ENCODE results near the gene PNMA6E.

DNA sequence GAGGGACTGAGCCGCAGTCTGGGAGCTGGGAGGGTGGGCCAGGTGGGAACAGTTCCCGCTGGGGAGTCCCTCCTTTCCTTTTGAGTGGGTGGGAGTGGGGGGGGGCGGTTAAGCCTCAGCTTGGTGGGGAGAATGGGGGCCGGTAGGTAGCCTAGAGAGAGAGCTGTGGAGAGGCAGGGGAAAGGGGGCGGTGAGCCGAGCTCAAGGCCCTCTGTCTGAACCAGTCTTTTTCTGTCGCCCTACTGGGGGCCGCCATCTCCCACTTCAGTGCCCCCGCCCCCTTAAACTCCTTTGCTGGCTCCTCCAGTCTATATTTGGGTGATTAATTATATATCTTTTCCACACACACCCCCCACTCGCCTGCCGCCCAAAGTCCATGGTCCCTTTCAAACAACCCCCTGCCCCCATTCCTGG is 830 bp downstream of the ZNF275 start:
- PRO-cap, result no peak
CAGE:
- cytosol, long polyA minus RNA, result no peak
- cytosol, long polyA plus RNA, result no peak
- long polyA plus RNA, result no peak
- nucleus, long polyA minus RNA, result no peak
- nucleus, long polyA plus RNA, result no peak

DNA sequence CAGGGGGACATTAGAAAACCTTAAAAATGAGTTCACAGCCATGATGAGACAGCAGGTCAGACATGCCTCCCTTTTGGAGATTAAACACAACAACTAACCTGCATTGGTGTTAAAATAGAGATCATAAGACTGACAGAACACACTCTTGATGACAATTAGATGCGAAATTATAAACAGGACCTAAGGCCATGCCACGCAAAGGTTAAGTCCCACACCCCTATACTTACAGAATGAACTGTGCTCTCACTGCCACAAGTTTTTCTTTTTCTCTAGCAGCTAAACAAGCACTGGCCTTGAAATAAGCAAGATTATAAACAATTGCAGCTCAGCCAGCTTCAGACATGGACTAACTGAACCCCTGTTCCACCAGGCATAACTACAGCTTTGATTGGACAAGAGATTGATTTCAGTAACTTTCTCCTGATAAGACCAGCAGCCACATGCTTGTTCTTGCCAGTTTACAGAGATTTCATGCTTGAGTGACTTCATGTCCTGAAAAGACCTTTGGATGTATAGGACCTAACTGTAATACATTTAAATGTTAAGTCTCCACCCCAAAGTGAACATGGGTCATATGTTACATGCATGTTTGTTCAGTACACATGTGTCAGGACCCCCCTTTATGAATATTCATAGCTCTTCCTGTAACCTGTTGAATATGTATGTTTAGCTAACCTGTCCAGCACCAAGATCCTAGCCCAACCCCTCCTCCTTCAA is 27.8 kb downstream of the ZNF275 start:
- PRO-cap, result no peak
CAGE:
- cytosol, long polyA minus RNA, result no peak
- cytosol, long polyA plus RNA, result no peak
- long polyA plus RNA, result no peak
- nucleus, long polyA minus RNA, result no peak
- nucleus, long polyA plus RNA, result no peak

DNA sequence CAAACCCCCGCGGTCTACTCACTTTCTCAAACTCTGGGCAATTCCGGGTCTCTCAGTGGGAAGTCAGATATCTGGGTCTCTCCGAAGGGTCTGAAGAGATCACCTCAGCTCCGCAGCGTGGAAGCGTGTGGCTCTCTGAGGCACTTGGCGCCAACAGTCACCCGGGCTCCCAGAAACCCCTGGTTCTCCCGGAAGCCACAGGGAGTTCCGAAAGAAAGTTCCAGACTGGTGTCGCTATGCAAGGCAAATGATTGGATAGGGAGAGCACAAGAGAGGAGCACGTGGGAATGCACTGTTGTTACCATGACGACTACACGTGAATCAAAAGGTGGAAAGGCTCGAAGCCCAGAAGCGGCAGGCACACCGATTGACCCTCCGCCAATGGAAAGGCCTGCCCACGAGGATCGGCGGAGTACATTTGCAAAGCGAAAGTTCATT is at the start of gene PNMA6E:
Gene PNMA6E, minus strand, starts transcription at position 129 of the 438 bp plus-strand sequence.
- PRO-cap, result no peak
CAGE:
- cytosol, long polyA minus RNA, result no peak
- cytosol, long polyA plus RNA, result no peak
- long polyA plus RNA, result no peak
- nucleus, long polyA minus RNA, result no peak
- nucleus, long polyA plus RNA, result no peak

GRCh38 chrX:153609680-153610304 is 10.9 kb upstream of the CCNQ start:
- PRO-cap, result no peak
CAGE:
- cytosol, long polyA minus RNA, result no peak
- cytosol, long polyA plus RNA, result no peak
- long polyA plus RNA, result no peak
- nucleus, long polyA minus RNA, result no peak
- nucleus, long polyA plus RNA, result no peak

- PRO-cap, result no peak
CAGE:
- cytosol, long polyA minus RNA, result no peak
- cytosol, long polyA plus RNA, result no peak
- long polyA plus RNA, result no peak
- nucleus, long polyA minus RNA, result no peak
- nucleus, long polyA plus RNA, result no peak
These were observed 260 bp downstream of the PNCK start for GRCh38 chrX:153673414-153673692.

- PRO-cap, result no peak
CAGE:
- cytosol, long polyA minus RNA, result no peak
- cytosol, long polyA plus RNA, result no peak
- long polyA plus RNA, result no peak
- nucleus, long polyA minus RNA, result no peak
- nucleus, long polyA plus RNA, result no peak
These were observed 477 bp downstream of the L1CAM start for GRCh38 chrX:153885370-153886022.

- PRO-cap, result no peak
CAGE:
- cytosol, long polyA minus RNA, result no peak
- cytosol, long polyA plus RNA, result no peak
- long polyA plus RNA, result no peak
- nucleus, long polyA minus RNA, result start-site peak on the minus strand at chrX:153941604-153941672, 12 reads
- nucleus, long polyA plus RNA, result no peak
These were observed 2.9 kb downstream of the RENBP start for GRCh38 chrX:153941292-153942200.

DNA sequence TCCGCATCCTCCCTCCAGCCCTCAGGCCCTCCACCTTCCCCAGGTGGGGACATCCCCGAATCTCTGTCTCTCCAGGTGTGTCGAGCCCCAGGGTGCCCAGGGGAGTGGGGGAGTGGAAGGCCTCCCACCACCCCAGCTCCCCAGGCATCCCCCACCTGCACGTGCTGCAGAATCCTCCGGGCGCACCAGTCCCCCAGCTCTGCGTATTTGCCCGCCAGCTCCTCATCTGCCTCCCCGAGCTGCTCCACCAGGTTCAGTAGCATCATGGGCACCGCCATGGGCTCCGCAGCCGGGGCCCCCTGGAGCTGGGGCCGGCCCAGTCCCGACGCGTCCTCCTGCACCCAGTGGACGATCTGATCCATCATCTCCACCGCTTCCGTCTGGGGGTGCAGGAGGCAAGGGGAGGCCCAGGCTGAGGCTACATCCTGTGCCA is 1.7 kb downstream of the RENBP start:
- PRO-cap, result no peak
CAGE:
- cytosol, long polyA minus RNA, result no peak
- cytosol, long polyA plus RNA, result no peak
- long polyA plus RNA, result no peak
- nucleus, long polyA minus RNA, result no peak
- nucleus, long polyA plus RNA, result no peak

DNA sequence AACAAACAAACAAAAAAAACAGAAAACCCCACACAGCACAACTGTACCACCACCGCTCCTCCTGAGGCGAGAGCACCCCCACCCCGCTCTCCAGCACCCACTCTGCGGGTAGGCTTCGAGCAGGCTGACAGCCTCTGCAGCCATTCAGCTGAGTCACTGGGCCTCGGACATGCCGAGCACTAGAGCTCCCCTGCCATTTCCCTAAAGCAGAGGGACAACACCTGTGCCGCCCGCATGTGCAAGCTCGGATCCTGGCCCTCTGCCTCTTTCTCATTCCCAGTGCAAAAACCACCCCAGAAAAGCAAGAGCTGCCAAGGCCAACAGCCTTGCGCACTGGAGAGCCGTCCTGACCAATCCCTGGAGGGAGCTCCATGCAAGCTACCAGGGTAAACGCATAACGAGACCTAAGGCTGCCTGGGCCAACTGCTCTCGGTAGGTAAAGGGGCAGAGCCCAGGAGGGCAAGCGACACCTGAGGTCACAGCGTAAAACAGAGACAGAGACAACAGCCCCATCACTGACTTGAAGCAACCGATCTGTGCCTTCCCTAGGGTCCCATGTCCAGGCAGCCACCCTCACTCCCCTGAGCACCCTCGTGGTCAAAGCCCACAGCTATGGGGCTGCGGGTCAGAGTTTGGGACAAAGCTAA is 5.3 kb downstream of the HCFC1 start:
- PRO-cap, result no peak
CAGE:
- cytosol, long polyA minus RNA, result no peak
- cytosol, long polyA plus RNA, result no peak
- long polyA plus RNA, result no peak
- nucleus, long polyA minus RNA, result no peak
- nucleus, long polyA plus RNA, result no peak

DNA sequence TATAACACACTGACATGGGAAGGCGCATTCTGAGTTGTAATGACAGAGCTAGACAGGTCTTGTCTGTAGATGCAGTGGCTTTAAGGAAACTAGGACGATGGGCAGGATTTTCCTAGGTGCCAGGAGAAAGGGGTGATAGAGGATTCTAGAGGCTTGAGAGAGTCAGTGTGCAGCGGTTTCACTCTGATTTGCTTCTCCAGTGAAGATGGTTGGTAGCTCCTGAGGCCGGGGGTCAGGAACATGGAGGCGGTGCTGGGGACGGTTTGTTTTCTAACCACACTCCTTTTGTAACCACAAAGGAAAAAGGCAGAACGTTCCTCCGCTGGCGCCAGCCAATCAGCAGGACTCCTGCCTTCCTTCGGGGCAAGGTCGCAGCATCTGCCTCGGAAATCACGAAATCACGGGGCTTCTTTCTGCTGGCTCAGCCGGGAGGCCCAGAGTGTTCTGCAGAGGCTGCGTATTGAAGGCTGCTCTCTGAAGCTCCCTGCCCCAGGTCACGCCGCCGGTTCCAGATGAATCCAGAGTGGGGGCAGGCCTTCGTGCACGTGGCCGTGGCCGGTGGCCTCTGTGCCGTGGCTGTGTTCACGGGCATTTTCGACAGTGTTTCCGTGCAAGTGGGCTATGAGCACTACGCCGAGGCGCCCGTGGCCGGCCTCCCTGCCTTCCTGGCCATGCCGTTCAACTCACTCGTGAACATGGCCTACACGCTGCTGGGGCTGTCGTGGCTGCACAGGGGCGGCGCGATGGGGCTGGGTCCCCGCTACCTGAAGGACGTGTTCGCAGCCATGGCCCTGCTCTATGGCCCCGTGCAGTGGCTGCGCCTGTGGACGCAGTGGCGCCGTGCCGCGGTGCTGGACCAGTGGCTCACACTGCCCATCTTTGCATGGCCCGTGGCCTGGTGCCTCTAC is 9.3 kb downstream of the TMEM187 start:
- PRO-cap, result no peak
CAGE:
- cytosol, long polyA minus RNA, result no peak
- cytosol, long polyA plus RNA, result no peak
- long polyA plus RNA, result no peak
- nucleus, long polyA minus RNA, result no peak
- nucleus, long polyA plus RNA, result no peak

DNA sequence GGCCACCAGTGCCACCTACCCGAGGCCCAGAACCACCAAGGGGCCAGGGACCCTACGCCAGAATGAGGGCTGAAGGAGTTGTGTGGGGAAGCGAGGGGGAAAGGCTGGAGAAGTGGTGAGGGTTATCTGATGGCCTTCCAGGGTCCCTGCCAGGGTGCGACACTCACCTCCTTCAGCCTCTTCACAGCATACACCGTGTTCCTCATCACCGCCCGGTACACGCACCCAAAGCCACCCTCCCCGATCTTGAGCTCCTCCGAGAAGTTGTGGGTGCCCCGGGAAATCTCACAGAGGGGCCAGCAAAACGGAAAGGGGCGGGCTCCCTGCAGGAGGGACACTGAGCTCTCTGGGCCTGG is 1.3 kb downstream of the IRAK1 start:
- PRO-cap, result no peak
CAGE:
- cytosol, long polyA minus RNA, result no peak
- cytosol, long polyA plus RNA, result no peak
- long polyA plus RNA, result no peak
- nucleus, long polyA minus RNA, result no peak
- nucleus, long polyA plus RNA, result no peak

DNA sequence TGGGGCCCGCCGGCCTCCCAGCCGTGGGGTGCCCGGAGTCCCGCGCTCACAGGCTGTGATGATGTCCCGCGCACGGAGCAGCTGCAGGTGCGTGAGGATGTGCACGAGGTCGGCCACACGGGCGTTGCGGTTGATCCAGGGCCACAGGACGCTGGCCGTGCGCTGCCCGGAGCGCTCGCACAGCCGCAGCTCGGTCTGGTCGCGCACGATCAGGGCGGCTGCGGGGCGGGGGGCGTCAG is 402 bp downstream of the IRAK1 start:
- PRO-cap, result unidirectional peak, plus-strand start at position 84 of the sequence; bidirectional peak, plus-strand start at position 116 of the sequence, minus-strand start at position 125 of the sequence
CAGE:
- cytosol, long polyA minus RNA, result no peak
- cytosol, long polyA plus RNA, result no peak
- long polyA plus RNA, result no peak
- nucleus, long polyA minus RNA, result no peak
- nucleus, long polyA plus RNA, result no peak

DNA sequence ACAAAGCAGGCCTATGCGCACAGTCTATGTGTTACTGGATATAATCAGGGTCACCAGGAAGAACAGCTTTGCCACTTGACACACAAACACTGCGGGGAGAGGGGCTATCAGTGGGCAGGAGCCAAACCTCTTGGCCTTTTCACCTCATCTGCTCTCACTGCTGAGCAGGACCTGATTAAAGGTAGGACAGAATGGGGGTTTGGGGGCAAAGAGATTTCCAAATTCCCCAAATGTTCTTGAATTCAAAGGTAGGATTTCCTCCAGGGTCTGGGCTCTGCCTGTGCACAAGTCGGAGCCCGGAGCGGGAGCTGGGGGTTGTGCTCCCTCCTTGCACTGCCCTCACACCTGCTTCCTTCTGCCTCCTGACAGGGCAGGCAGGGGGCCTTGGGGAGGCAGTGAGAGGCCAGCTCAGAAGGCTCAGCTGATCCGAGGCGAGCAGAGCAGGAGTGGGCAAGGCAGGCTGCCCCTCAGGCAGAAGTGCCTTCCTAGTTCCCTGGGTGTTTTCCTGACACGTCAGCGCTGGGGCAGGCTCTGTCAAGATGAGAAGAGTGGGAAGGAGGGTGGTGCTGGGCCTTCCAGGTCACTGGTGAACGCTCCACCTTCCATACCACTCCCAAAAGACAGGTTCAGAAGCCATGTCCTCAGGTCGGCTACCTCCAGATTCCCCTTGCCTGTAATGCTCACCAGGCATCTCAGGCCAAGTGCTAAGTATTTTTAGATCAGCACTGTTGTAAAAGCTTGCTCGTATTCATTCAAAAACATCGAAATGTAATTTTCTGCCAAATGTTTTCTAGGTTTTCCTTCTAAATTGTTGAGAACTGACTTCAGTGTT is 5.5 kb upstream of the IRAK1 start:
- PRO-cap, result no peak
CAGE:
- cytosol, long polyA minus RNA, result no peak
- cytosol, long polyA plus RNA, result no peak
- long polyA plus RNA, result no peak
- nucleus, long polyA minus RNA, result no peak
- nucleus, long polyA plus RNA, result no peak

- PRO-cap, result no peak
CAGE:
- cytosol, long polyA minus RNA, result no peak
- cytosol, long polyA plus RNA, result no peak
- long polyA plus RNA, result no peak
- nucleus, long polyA minus RNA, result no peak
- nucleus, long polyA plus RNA, result no peak
These were observed 20.5 kb upstream of the IRAK1 start for GRCh38 chrX:154040096-154040712.

DNA sequence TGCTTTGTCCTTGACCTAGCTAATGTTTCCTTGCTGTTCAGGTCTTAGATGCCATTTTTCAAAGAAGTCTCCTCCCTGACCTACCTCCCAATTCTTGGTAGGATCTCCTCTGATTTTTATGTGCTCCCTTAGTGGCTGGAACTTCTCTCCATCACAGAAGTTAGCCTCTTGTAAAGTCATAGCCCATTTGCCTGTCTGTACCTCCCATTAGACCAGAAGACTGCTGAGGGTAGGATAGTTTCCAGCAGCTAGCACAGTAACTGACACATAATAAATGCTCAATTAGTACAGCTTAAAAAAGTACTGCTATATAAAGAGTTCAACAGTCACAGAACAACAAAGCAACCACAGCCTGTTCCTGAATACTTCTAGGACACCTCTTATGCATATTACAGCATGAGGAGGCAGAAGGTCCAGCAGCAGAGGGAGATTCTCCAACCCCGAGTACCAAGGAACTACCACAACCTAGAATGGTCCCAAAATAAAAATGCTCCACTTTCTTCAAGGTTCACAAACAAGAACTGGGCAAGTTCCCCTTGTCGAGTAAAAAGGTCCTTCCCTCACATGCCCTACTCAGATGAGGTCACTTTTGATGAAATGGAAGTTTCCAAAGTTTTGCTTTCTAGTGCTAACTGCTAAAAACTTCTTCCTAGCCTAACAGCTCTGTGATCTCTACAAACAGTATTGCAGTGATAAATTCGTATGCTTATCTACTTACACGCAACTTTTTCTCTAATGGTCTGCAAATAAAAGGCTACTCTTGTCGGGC is 13.0 kb downstream of the MECP2 start:
- PRO-cap, result no peak
CAGE:
- cytosol, long polyA minus RNA, result no peak
- cytosol, long polyA plus RNA, result no peak
- long polyA plus RNA, result no peak
- nucleus, long polyA minus RNA, result no peak
- nucleus, long polyA plus RNA, result no peak

- PRO-cap, result no peak
CAGE:
- cytosol, long polyA minus RNA, result no peak
- cytosol, long polyA plus RNA, result no peak
- long polyA plus RNA, result no peak
- nucleus, long polyA minus RNA, result no peak
- nucleus, long polyA plus RNA, result no peak
These were observed 17.5 kb downstream of the FLNA start for GRCh38 chrX:154356762-154357561.

GRCh38 chrX:154408434-154409093 is 490 bp downstream of the DNASE1L1 start:
- PRO-cap, result no peak
CAGE:
- cytosol, long polyA minus RNA, result no peak
- cytosol, long polyA plus RNA, result no peak
- long polyA plus RNA, result no peak
- nucleus, long polyA minus RNA, result no peak
- nucleus, long polyA plus RNA, result no peak

DNA sequence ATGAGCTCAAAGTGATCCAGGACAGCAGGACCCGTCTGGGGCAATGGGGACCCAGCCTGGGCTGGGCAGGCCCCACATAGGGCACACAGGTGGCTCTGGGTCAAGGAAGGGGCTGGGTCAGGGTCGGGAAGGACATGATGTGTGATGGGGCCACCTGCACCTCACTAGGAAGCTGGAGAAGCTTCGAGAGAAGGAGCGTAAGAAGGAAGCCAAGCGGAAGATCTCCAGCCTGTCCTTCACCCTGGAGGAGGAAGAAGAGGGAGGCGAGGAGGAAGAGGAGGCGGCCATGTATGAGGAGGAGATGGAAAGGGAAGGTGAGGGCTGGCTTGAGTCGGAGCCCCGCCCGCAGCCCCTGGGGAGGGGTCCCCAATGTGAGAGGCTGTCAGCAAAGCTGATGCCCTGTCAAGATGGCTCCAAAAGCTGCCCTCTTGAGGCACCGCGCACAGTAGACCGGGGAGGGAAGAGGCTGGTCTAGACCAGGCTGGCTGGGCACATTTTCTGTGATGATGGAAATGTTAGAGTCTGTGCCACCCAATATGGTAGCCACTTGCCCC is 2.4 kb downstream of the FAM50A start:
- PRO-cap, result no peak
CAGE:
- cytosol, long polyA minus RNA, result no peak
- cytosol, long polyA plus RNA, result no peak
- long polyA plus RNA, result start-site peak on the plus strand centred at position 241 of the sequence, 139 bp wide, 40 and 65 reads in 2 replicates
- nucleus, long polyA minus RNA, result start-site peak on the plus strand centred at position 243 of the sequence, 136 bp wide, 21 reads
- nucleus, long polyA plus RNA, result no peak

DNA sequence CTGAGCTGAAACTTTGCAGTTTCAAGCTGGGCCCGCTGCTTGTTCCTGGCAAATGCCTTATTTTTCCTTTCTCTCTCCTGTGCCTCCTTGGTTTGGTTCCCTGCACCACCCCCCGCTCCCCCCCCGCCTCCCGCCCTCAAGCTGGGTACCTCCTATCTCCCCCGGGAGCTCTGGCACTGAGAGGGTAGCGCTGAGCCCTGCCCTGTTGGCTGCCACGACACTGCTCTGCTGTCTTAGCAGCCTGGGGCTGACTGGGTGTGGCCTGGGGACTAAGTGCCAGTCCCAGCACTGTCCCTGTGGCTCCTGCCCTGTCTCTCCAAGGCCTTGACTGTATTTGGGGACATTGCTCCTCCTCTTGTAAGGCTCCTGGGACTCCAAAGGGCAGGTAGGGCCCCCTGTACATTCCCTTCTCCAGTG is 977 bp downstream of the PLXNA3 start:
- PRO-cap, result no peak
CAGE:
- cytosol, long polyA minus RNA, result no peak
- cytosol, long polyA plus RNA, result no peak
- long polyA plus RNA, result no peak
- nucleus, long polyA minus RNA, result no peak
- nucleus, long polyA plus RNA, result no peak

GRCh38 chrX:154515090-154515584 is 895 bp downstream of the FAM3A start:
- PRO-cap, result no peak
CAGE:
- cytosol, long polyA minus RNA, result no peak
- cytosol, long polyA plus RNA, result no peak
- long polyA plus RNA, result no peak
- nucleus, long polyA minus RNA, result no peak
- nucleus, long polyA plus RNA, result no peak

Data from endothelial cell of umbilical vein (primary cell).